Peripheral blood mononuclear cell (primary cell): ENCODE measurements around a stretch of chr7.

DNA sequence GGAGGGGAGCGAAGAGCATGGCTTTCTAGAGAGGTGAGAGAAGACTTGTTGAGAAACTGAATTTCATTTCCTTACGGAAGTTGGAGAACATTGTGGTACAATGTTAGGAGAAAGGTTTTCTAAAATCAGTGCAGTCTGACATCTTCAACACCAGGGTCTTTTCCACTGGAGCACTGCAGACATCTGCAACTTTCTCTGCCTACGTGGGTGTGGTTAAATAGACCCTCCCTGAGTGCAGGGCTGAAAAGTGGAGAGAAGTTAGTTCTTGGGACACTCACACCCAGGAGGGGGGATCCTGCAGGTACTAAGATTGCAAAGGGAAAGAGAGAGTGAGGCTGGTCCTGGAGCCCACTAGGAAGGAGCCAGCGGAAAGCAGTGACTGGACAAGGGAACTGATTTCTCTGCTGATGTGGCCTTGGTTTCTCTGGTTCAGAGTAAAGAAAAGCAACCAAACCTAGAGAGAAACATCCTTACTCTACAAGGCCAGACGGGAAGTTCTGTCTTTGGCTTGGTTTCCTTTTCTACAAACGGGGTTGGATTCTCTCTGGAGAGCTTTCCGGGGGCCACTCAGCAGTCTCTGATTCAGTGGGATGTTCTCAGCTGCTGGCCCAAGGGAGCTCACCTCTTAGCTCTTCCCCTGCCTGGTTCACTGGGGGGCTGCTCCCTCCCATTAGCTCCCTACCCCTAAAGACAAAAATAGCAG lies 2.5 kb downstream of the UPP1 start:
- PRO-cap, 8 experiments = peak in 1 of 8 experiments; most common plus-strand start position 372 of the sequence (in 1)

GRCh38 chr7:48110729-48111235 lies 21.7 kb downstream of the UPP1 start:
- PRO-cap, 8 experiments = peak in 5 of 8 experiments; most common plus-strand start chr7:48111001 (in 5)

DNA sequence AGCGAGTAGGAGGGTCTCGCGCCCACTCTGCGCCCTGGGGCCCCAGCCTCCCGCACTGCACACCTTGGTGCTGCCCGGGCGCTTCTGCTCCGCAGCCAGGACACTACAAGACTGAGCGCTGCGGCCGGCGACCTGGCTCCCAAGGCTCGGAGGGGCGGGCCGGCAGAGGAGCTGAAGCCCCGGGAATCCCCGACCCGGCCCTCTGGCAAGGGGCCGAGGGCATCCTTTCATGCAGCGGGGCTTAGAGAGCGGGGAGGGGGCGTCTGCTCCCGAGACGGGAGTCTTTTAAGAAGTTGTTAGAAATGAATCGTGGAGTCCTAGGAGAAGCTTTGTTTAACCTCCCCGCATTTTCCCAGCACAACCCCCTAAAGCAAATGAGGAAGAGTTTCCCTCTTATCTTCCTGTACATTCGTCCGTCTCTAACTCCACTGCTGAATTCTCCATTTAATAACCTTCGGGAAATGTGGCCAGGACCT lies 1.1 kb downstream of the VWC2 start:
- PRO-cap, 8 experiments = no peak in any of the 8 experiments

GRCh38 chr7:50206263-50207186 lies 98.0 kb upstream of the IKZF1 start:
- PRO-cap, 8 experiments = peak in 1 of 8 experiments; most common plus-strand start chr7:50206912 (in 1)

DNA sequence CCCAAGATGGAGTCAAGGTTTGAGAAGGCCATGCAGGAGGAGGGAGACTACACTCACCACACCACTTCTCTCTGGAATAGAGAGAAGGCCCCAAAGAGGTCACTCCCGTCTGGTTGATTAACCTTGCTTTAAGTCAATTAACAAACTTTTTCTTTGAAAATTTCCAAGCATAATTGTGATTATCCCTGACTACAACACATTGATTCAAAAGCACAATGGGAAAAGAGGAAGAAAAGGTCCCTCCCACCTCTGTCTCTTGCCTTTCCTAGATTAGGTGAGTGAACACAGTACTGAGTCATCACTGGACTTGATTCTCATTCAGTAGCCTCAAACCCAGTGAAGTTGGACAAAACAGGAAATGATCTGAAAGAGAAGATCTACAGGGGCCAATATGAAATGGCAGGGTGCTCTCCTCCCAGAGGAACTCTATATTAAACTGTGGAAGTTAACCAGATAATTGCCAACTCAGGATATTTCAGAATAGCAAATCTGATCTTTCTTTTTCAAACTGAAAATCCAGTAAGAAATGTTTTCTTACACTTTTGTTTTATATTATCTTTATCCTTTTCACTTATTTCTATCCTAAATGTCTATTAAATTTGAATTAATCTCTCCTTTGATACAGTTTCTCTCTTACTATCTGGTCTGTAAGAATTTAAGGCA lies 41.6 kb upstream of the IKZF1 start:
- PRO-cap, 8 experiments = no peak in any of the 8 experiments

DNA sequence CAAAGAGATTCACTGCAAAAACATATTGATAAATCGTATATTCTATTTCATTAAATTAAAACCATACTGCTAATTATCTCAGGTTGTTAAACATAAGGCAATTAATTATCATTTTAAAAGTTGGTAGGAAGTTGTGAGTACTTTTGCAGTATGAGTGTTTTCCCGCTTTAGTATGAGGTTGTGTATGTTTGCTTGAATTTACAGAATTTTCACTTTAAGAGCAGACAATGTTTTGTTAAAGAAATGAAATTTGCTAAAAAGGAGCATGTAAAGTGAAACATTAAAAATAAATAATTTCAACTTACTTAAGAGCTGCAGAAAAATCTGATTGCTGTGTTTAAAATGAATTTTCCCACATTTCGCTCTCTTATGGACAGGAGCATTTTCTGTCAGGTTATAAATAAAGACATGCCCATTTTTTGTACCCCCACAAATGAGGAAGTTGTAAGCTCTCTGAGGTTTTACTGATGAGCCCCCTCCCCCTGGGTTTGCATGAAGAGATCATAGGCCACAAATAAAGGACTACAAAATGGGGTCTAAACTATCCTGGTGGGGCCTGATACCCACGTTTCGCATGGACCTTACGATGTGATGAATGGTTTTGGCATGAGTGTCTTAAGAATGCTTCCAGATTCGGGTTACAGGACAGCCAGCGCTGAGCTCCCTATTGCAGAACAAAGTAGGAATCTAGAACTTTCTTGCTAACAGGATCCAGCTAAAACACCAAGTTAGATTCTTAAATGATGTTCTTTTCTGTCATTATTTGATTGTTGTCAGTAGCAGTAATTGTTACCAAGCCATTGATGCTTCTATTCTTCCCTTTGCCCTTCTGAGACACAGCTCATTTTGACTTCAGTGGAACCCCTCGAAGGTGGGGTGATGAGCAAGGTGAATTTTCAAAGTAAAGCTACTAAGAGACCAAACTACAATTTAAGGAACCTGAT lies 5.8 kb downstream of the IKZF1 start:
- PRO-cap, 8 experiments = no peak in any of the 8 experiments

DNA sequence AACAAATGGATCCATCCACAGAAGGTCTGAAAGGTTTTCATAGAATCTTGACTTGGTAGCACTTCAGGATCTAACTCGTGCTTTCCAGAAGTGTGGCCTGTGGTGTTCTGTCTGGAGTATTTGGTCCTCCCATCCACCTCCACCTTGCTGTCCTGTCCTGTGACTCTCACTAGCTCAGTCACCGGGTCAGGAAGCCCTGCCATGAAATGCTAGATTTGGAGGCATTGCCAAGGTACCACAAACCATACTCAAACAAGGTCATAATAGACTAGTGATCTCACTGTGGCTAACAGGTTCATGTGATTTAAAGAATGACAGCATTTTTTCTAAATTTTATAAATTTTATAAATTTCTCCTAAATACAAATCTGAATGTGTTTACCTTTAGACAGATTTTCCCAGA lies 59.2 kb downstream of the IKZF1 start:
- PRO-cap, 8 experiments = peak in 1 of 8 experiments; most common minus-strand start position 161 of the sequence (in 1)

- PRO-cap, 8 experiments = no peak in any of the 8 experiments
Observed at GRCh38 chr7:50379018-50379933, 70.9 kb downstream of the FIGNL1 start.

DNA sequence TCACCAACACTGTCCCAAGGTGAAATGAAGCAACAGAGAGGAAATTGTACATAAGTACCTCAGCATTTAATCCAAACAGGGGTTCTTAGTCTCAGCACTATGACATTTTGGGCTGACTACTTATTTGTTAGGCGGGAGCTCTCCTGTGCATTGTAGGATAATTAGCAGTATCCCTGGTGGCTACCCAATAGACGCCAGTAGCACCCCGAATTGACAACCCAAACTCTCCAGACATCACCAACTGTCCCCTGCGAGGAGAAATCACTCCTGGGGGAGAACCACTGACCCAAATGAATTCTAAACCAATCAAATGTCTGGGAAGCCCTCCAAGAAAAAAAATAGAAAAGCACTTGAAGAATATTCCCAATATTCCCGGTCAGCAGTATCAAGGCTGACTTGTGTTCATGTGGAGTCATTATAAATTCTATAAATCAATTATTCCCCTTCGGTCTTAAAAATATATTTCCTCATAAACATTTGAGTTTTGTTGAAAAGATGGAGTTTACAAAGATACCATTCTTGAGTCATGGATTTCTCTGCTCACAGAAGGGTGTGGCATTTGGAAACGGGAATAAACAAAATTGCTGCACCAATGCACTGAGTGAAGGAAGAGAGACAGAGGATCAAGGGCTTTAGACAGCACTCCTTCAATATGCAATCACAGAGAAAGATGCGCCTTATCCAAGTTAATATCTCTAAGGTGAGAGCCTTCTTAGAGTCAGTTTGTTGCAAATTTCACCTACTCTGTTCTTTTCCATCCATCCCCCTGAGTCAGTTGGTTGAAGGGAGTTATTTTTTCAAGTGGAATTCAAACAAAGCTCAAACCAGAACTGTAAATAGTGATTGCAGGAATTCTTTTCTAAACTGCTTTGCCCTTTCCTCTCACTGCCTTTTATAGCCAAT lies 47.7 kb downstream of the FIGNL1 start:
- PRO-cap, 8 experiments = no peak in any of the 8 experiments

DNA sequence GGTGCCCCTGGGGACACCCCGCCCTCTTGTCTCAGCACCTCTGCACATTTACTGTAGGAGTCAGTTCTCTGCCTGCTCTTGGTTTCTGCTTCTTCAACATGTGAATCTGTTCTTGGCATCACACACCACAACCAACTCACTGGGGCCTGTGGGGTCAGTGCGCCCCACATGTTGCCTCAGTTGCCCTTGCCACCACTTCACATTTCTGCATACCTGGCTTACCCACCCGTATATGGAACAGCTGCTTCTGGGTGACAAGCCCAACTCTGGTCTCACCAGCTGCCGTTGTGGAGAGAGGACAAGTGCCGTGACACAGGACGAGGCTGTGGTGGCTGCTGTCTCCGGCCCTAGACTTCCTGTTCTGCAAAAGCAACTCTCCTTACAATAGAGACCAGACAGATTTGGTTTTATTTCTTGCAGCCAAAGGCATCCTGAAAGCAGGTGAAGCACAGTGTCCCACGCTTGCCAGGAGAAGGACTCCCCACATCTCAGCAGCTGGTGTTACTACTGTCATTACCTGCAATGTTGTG lies 96.4 kb upstream of the DDC start:
- PRO-cap, 8 experiments = no peak in any of the 8 experiments

DNA sequence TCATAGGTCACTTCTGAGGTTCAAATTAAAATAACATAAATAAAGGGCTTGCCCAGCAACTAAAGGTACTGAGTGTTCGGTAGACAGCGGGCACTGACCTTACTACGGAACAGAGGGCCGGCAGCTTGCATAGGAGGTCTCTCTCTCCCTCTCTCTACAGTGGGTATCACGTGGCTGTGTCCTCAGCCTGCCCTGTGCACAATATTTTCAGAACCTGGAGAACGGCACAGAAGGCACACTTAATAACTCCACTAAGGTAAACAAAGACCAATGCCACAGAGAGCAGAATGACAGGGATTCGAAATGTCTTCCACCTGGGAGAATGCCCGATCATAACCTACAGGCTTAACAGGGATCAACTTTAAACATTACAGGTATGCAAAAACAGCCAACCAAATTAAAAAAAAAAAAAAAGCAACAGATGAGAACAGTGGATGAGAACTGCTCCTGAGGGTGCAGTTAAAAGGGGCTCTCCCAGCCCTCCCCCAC lies 71.9 kb downstream of the GRB10 start:
- PRO-cap, 8 experiments = no peak in any of the 8 experiments

GRCh38 chr7:50839010-50839616 lies 56.4 kb upstream of the GRB10 start:
- PRO-cap, 8 experiments = no peak in any of the 8 experiments

- PRO-cap, 8 experiments = no peak in any of the 8 experiments
Observed at GRCh38 chr7:50970070-50970570, 187.4 kb upstream of the GRB10 start.

DNA sequence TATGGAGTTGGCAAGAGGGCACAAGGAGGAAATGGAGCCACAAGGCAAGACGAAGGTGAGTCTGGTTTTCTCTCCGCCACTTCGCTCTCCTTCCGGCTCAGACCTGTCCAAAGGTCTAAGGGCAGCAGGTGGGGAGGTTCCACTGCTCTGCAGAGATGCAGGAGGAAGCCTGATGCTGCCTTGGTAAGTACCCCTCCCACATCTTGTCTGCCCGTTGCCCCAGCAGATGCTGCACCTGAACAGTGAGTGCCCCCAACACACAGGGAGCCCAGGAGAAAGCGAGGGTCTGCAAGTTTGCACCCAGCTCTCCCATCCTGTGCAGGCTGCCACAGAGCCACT lies 235.3 kb downstream of the COBL start:
- PRO-cap, 8 experiments = no peak in any of the 8 experiments

DNA sequence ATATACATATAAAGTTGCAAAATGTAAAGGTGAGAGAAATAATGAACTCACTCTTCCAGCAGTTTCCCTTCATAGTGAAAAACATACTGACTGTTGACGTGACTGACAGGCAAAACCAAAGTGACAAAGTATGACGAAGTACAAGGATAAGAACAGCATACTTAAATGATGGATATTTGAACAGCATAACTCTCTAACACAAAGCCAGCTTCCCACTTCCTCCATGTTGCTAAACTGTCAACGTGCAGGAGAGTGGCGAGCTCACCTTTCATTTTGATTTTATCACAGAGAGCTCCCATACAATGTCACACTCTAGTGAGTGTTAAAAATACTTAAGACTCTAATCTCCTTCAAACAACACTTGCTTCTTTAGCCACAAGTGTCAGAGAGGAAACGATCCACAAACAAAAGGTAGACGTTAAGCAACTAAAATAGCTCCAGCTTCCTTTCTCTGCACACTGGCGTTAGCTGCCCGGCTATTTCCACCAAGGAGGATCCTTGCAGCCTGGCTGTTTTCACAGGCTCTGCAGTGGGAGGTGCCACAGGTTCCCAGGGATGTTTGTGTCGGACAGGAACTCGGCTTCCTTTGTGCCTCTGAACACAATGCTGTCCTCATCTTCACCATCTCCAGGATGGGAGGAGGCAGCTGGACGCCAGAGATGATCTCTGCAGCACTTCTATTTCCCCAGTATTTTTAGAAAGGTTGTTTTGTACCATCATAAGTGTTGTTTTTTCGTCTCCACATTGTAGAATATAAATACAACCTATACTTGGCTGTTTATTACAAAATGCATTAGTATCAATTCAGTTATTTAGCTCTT lies 194.6 kb downstream of the COBL start:
- PRO-cap, 8 experiments = no peak in any of the 8 experiments

DNA sequence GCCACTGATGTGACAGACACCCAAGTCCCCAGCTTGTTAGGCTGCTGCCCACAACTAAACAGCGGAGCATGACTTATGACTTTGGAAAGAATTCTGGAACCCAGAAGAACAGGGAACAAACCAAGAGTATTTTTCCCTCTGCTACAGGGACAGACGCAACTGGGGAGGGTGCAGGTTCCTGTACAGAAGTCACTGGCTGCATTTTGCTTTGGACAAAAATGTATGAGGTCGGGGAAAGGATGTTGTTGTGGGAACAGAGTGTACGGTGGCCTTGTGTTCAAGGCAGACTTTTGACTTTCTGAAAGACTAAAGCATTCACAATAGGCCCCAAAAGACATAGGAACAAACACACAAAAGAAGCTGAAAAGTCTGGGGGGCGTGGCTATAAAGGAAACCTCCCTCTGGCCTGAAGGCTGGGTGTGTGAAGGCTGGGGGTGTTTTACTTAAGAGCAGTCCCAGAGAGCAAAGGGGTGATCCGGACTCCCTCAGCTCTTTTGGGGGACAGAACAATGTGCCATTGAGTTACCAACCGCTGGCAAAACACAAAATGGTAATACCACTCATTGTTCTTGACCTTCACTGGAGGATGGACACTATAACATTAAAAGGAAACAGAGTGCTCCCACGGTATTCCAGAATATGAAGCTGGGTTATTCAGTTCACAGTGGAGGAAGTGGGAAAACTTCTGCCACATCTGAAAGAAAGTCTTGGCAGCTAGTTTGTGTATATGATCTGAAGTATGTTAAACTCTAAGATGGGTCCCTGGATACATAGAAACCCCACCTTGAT lies 189.1 kb downstream of the COBL start:
- PRO-cap, 8 experiments = no peak in any of the 8 experiments

- PRO-cap, 8 experiments = no peak in any of the 8 experiments
Observed at GRCh38 chr7:51324557-51324969, 8.0 kb upstream of the COBL start.

GRCh38 chr7:51344259-51344828 lies 27.7 kb upstream of the COBL start:
- PRO-cap, 8 experiments = no peak in any of the 8 experiments

- PRO-cap, 8 experiments = no peak in any of the 8 experiments
Observed at GRCh38 chr7:52936304-52936550, 99.2 kb upstream of the POM121L12 start.

GRCh38 chr7:53983677-53984030 lies 558.5 kb upstream of the VSTM2A start:
- PRO-cap, 8 experiments = no peak in any of the 8 experiments